Fallopian tube (tissue), 1 donor: ENCODE results near the genes CHRM5, AVEN, LPCAT4 and GOLGA8A.

DNA sequence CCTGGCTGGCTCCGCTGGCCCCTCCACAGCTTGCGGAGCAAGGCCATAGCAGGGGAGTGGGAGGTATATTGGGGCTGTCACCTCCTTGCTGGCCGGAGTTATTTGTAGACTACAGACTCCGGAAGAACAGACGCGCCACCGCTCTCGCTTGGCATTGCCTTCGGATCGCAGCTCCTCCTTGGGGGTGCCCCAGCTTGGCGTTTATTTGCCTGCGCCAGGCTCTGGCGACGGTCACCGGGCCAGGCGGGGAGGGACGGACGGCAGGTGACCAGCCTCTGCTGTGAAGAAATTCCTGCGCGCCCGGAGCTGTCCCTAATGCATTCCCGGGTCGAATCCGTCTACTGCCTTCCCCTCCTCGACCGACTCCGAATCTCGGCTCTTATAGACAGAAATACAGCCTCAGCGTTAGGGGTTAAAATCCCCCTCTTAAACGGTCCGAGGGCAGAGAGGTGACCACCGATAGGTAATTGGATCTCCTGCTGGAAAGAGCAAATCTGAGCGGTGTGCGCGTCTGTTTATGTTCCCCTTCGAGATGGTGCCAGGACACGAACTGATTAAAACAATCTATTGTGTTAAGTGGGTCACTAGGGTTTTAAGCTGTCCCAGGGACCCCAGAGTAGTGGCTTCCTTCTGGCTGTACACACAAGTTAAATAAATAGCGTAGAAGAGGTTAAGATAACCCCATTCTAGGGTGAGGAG is 1.5 kb downstream of the GREM1 start:
- PRO-cap: no peak

DNA sequence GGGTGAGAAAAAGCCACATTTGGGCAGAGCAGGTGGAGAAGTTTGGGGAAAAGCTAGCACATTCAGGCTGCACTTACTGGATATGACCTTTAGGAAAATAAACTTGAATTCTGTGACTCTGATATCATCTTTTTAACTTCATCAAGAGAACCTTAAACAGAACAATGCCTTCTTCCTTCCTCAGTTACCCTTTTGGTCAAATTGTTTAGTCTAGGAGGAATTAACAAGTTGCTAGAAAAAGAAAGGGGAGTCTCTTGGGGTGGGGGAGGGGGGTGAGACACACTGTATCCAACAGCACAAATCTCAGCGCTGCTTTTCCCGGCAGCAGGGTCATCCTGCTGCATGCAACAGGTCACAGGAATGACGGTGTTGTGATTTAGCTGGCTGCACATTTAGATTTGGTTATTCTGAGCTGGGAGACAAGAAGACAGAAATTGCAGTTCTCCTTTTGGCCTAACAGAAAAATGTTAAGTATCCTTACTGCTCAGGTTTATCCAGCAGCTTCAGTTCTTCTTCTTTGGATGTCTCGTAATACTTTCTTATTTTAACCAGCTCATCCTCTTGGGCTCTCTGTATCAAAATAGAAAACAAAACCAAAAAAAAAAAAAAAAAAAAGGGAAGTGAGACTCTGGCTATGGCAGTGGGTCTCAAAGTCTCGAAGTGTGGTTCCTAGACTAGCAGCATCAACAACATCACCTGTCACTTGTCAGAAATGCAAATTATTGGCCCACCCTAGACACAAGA is 190.4 kb downstream of the GREM1 start:
- PRO-cap: no peak

- PRO-cap: no peak
These were observed 167.9 kb downstream of the FMN1 start for GRCh38 chr15:33026603-33027084.

- PRO-cap: no peak
These were observed 105.7 kb downstream of the FMN1 start for GRCh38 chr15:33088575-33089448.

GRCh38 chr15:33148150-33149055 is 46.1 kb downstream of the FMN1 start:
- PRO-cap: no peak

- PRO-cap: no peak
These were observed 219.8 kb downstream of the RYR3 start for GRCh38 chr15:33530596-33530873.

DNA sequence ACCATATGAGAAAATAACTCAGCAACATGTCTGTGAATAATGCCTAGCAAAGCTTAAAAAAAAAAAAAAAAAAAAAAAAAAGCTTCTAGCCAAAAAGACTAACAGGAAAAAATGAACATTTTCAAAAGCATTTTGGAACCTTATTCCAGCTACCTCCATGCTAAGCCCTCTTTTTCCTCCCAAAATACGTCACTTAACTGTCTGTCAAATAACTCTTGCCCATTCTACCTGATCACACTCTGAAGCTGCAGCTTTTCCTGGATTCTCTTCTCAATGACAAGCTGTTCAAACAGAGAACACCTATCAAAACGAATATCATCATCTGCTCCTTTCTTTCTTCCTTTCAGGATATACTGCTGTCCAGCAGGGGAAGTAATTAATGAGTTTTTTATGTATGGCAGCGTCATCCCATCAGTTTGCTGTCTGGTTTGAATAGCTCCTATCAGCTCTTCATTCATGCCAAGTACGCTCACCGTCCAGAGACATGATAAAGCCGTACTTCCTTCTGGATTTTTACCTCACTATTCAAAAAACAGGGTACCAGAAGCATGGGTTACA is at the start of gene CHRM5:
CHRM5 (plus strand) TSS at position 453 of the 558 bp plus-strand sequence.
- PRO-cap: no peak

- PRO-cap: no peak
These were observed 25.8 kb downstream of the CHRM5 start for GRCh38 chr15:33994061-33994495.

GRCh38 chr15:34038889-34039491 is at the start of gene AVEN:
TSS of gene AVEN (minus strand) at chr15:34039204.
- PRO-cap: bidirectional peak, plus-strand start at chr15:34038949, minus-strand start at chr15:34038973; bidirectional peak, plus-strand start at chr15:34039334, minus-strand start at chr15:34039058

DNA sequence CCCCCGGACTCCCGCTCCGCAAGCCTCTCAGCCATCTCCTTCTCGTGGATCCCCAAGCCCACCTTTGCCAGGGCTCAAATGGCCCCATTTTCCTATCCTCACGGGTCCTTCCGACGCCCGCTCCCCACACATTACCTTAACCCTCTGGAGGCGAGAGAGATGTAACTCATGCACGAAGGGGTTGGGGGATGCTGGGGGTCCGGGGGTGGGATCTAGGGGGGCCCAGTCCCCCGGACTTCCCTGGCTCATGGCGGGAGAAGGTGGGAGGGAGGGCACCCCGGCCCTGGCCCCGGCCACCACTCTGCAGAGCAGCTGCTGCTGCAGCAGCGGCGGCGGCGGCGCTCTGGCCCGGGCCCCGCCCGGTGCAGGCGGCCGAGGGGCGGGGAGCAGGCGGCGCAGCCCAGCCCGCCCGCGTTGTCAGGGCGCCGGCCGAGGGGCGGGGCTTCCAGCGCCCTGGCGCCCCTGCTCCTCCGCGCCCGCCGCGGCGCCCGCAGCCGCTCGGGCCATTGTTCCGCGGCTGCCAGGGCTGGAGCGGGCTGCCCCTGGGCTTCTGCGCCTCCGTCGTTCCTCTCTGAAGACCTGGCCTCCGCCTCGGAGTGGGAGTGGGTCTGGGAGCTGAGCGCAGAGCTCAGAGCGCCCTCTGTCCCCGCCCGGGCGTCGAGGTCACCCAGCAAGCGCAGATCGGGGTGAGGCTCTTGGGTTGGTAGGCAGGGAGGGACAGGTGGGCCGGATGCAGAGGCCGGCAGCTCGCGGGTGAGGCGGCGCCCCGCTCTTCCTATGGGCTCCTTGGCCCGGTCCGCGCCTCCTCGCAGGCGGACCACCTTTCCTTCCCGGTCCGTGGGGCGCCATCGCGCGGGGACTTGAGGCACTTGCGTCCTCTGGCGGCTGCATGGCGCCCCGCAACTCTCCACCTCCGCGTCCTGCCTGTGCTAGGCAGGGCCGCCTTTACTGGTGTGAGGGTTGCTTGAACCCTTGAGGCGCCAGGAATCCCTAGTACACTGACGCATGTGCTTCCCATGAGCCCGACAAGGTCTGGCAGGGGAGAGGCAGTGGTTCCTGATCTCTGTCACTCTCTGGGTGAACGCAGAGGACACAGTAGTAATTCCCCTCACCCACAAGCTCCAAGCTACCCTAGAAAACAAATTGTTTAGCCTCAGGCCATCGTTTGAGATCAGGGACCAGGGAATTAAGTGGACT is at the start of gene LPCAT4:
LPCAT4 (minus strand) TSS at position 345 of the 1,197 bp plus-strand sequence.
- PRO-cap: bidirectional peak, plus-strand start at position 509 of the sequence, minus-strand start at position 303 of the sequence; bidirectional peak, plus-strand start at position 910 of the sequence, minus-strand start at position 862 of the sequence

DNA sequence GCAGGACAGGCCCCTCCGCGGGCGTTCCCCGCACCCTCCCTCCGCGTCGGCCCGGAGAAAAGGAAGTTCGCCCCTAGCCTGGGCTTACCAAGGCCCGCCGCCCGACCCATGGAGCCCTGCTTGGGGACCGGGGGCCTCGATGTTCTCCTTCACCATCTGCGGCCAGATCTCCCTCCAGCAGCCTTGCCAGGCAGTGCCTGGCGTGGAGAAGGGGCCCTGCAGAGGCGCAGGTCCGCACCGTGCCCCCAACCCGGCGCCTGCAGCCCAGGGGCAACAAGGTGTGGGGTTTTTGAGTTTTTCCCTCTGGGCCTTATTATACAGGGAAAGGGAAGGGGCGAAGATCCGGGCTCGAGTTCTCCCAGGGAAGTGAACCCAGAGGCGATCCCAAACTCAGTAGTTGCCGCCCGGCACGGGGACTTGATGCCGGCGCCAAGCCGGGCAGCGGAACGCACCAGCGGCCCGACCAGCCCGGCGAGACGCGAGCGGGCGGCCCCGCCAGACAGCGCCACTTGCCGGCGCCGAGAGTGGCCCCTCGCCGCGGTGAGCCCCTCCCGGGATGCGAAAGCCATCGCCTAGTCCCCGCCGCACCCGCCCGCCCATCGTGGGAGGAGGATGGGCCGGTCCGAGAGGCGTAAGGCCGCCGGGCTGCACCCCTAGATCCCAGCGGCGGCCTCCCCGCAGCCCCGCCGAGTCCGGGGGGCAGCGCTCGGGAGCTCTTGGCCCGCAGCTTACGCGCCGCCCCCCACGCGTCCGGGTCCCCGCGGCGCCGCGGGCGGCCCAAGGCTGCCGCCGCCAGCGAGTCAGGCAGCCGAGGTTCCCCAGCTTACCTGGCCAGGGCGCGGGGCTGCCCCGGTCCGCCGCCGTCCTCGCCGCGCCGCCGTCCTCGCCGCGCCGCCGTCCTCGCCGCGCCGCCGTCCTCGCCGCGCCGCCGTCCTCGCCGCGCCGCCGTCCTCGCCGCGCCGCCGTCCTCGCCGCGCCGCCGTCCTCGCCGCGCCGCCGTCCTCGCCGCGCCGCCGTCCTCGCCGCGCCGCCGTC is 720 bp downstream of the GOLGA8A start:
- PRO-cap: unidirectional peak, plus-strand start at position 602 of the sequence

GRCh38 chr15:34437606-34438050 is at the start of gene GOLGA8A:
TSS of gene GOLGA8A (minus strand) at chr15:34437808.
- PRO-cap: unidirectional peak, minus-strand start at chr15:34437785; unidirectional peak, minus-strand start at chr15:34437828

GRCh38 chr15:35306209-35306715 is 221.2 kb upstream of the NANOGP8 start:
- PRO-cap: no peak

DNA sequence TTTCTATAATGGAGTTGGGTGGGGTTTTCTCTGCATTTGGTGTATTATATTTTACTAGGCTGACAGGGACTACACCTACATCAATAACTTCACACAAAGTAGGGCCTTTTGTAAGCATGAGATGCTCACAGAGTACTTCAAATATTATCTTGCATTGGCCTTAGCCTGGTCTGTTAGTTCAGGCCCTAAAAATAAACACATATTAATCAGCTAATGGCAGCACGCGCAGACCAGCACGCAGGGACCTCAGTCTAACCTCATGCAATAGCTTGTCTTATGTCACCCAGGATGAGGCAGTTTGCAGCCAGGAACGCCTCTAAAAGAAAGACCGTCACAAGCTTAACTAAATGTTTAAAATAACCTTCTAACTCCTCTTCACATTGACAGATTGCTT is 212.3 kb downstream of the CDIN1 start:
- PRO-cap: no peak

DNA sequence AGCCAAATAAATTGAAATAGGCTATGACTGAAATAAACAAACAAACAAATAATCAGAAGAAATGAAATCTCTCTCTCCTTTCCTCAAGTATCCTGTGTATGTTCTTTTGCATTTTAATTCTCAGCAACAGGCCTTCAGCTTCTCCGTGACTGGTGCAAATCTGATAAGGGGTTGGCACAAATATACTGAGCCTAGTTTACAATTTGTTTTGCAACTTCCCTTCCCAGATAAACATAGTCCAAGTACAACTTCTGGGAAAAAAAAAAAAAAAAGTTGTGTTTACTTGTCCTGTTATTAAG is 185.5 kb downstream of the MEIS2 start:
- PRO-cap: no peak

- PRO-cap: no peak
These were observed 3.9 kb upstream of the MEIS2 start for GRCh38 chr15:37104043-37104784.

DNA sequence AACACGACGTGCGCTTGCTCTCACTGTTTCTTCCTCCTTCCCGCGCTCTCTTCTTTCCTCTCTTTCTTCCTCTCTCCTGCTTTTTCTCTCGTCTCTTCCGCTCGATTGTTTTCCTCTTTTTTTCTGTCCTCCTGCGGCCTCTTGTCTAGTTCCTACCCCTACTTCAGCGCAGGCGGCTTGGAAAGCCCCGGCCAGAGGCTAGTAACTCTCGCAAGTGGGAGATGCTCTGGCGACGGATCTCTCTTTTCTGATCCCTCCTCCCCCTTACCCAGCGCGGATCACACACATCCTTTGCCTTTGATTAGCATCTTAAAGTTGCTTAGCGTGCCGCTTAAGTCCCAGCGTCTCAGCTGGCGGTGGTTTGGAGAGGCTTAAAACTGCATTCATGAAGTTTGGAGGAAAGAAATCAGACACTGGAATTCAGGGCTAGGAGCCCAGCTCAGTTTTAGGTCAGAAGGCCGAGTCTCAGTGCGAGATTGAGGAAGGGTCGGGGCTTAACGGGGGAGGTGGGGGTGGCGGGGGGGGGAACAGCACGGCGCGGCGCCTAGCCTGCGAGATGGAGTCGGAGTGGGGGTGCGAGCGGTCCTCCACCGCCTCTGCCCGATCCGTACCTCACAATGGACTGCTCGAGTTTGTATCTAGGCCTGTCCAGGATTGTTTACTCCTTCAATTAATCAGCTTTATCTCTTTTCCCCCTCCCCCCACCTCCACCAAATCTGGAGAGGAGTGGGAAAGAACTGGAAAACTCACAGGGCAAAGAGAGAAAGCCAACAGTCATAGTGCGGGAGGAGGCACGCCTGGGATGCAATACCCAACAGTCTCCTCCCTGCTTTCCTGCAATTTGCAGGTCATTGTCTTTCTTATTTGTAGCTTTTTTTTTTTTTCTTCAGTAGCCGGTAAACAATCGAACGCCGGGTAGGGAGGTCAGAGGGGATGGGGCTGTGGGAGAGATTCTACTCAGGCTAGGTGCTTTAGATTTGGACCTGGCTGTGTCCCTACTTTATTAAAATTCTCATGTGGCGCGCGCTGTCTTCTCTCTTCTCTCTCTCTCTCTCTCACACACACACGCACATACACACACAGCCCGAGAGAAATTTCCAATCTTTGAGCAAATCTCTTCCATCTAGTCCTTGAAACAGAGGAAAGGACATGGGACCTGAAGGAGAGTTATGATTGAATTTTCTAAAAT is 6.6 kb upstream of the MEIS2 start:
- PRO-cap: unidirectional peak, plus-strand start at position 554 of the sequence; bidirectional peak, plus-strand start at position 927 of the sequence, minus-strand start at position 836 of the sequence

DNA sequence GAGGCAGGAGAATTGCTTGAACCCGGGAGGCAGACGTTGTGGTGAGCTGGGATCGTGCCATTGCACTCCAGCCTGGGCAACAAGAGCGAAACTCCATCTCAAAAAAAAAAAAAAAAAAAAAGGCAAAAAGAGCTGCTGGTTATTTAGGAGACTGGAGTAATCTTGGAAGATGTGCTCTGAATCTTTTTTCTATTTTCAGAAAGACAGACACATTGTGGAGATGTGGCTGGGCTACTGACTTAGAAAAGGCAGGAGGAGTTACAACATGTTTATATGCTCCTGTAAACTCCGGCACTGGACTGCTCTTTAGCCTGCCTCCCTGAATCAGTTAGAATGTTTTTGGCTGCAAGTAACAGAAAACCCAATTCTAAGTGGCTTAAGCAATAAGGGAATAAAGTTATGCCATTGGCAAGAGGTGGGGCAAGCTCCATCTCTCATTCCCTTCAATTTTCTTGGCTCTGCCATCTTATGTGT is 22.2 kb upstream of the MEIS2 start:
- PRO-cap: no peak

DNA sequence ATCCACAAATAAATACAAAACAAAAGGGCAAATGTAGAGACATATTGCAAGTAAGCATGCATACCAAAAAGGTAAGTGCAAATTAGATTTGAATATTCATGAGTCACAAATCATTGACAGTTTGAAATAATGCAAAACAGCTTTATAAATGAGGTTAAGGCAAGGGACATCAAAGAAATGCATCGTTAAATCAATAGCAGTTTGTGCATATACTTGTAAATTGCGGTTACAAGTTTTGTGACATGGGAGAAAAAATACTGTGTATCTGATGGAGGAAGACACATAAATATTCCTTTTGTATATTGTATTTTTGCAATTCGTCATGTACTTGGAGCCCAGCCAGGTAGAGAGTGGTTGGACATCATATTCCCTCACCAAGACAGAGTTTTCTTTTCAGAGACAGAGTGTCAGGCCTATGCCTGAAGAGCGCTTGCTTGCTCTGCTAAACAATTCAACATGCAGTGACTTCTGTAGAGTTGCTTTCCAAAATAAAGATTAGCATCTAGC is 24.7 kb upstream of the MEIS2 start:
- PRO-cap: no peak

GRCh38 chr15:38261968-38262667 is 9.5 kb downstream of the SPRED1 start:
- PRO-cap: no peak